Omental fat pad (tissue), 4 donors: Measurements from ENCODE around the genes RPL3L, NHERF2 and MLST8.

DNA sequence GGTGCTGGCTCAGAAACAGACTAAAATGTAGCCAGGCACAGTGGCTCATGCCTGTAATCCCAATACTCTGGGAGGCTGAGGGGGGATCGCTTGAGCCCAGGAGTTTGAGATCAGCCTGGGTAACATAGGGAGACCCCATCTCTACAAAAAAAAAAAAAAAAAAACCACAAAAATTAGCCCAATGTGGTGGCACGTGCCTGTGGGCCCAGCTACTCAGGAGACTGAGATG, 13.4 kb downstream of the MAPK8IP3 start:
- PRO-cap, result no peak
- RAMPAGE, long total RNA, 4 experiments, result no peak in any of the 4 experiments

GRCh38 chr16:1770000-1771049, 1.0 kb downstream of the NME3 start:
- PRO-cap, result no peak
- RAMPAGE, long total RNA, 4 experiments, result no peak in any of the 4 experiments

DNA sequence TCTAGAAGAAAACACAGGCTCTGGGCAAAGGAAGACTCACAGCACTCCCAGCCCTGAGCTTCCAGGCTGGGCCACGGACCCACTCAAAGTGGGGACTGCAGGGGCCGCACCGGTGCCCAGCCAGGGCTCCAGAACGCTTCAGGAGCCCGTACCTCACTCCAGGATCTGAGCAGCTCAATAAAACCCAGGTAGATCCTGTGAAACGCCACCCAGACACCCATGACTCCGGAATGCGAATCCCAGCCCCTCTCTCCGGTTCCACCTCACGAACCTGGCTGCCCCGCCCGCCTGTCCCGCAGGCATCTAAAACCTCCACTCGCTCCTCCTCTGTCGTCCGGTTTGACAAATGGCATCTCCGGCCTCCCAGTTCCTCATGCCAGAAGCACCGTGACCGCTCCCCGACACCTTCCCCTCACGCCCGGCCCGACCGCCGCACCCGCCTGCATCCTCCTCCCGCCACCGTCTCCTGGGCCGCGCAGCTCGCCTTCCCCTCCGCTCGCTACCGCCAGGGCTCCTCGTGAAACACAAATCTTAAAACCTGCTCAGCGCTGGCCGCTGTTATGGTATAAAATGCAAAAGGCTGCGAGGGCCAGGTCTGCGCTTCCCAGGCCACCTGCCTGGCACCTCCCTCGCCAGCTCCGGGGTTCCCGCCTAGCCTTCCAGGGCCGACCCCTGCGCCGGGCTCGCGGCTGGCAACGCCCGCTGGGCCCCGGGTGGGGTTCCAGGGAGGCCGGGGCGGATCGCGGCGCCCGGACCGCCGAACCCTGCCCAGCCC, 689 bp downstream of the SPSB3 start:
- PRO-cap, result no peak
- RAMPAGE, long total RNA, 4 experiments, result no peak in any of the 4 experiments

DNA sequence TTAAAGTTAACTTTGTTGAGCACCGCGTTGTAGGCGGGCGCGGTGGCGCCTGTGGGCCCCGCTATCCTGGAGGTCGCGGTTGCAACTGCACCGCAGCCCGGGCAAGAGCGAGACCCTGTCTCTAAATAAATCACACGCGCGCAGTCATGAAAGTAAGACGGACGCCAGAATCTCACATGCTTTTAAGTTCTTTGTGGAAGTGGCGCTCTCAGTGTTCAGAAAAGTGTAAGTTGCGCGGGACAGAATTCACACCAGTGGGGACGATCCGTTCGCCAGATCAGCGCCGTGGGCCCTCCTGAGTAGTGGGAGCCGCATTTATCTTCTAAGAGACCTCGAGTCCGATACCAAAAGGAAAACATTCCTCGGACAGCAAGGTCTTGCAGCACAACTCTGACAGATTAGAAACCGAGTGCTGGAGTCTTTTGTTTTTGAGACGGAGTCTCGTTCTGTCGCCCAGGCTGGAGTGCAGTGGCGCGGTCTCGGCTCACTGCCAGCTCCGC, 572 bp downstream of the NUBP2 start:
- PRO-cap, result no peak
- RAMPAGE, long total RNA, 4 experiments, result no peak in any of the 4 experiments

- PRO-cap, result no peak
- RAMPAGE, long total RNA, 4 experiments, result no peak in any of the 4 experiments
Measured at GRCh38 chr16:1822634-1823125, 3.9 kb downstream of the HAGH start.

DNA sequence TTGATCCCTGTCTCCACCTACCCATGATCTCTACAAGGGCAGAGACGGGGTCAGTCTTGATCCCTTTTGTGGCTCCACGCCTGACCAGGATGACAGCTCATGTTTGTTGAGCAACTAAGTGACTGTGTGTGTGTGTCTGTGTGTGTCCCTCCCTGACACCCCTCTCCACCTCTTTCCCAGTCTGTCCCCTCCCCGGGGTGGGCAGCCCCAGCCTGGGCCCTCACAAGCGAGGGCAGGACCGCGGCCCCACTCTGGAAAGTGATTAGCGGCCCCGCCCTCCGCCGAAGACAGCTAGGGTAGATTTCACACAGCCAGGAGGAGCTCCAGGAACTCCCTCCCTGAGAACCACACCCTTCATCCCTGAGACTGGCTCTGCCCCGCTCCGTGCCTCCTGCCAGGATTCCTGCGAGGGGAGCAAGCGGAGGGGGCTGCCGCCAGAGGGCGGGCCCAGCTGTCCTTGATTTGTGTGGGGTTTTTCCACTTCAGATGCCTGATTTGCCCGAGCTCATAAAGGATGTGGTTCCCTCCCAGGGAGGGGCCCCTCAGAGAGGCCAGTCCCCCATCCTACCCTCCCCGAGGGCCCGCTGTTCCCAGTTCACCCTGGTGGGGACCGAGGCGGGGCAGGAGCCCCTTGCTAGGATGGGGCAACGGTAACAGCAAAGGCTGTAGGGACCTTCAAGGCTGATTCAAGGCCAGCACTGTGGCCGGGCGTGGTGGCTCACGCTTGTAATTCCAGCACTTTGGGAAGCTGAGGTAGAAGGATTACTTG, 5.4 kb upstream of the HS3ST6 start:
- PRO-cap, result no peak
- RAMPAGE, long total RNA, 4 experiments, result no peak in any of the 4 experiments

DNA sequence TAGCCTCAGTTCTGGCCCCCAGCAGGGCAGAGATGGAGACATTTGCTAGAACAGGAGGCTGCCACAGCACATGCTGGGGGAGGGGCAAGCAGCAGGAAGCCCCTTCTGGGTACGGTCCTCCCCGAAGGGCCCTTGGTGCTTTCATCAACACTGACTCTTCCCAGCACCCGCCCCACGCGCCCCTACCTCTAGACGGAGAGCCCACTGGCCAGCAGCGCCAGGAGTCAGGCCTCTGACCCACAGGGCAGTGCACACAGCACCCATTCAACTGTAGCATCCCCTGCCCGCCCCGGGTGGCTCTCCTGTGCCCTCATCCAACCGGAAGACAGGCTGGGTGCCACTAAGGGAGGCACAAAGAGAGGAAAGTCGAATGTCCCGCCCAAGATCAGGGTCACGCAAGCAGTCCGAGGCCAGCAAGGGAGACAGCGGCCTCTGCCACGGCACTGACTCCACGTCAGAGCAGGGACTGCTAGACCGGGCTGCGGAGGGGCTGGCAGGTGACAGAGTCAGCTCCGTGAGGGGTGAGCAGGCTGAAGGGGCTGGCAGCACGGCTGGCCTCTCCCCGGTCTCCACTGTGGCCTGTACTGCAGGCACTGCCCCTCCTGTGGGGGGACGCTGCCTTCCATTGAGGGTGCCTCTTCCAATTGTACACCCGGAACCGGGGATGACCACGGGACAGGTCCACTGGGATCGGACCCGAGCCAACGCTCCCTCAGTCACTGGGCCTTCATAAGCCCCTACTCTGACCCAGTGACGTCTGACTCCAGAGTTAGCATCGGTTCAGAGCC, 9.8 kb downstream of the MSRB1 start:
- PRO-cap, result no peak
- RAMPAGE, long total RNA, 4 experiments, result no peak in any of the 4 experiments

GRCh38 chr16:1954492-1954869, at the start of gene RPL3L:
RPL3L (minus strand) TSS chr16:1954689.
- PRO-cap, result no peak
- RAMPAGE, long total RNA, 4 experiments, result no peak in any of the 4 experiments

- PRO-cap, result no peak
- RAMPAGE, long total RNA, 4 experiments, result no peak in any of the 4 experiments
Measured at GRCh38 chr16:1963577-1963771, 1.2 kb downstream of the RPS2 start.

DNA sequence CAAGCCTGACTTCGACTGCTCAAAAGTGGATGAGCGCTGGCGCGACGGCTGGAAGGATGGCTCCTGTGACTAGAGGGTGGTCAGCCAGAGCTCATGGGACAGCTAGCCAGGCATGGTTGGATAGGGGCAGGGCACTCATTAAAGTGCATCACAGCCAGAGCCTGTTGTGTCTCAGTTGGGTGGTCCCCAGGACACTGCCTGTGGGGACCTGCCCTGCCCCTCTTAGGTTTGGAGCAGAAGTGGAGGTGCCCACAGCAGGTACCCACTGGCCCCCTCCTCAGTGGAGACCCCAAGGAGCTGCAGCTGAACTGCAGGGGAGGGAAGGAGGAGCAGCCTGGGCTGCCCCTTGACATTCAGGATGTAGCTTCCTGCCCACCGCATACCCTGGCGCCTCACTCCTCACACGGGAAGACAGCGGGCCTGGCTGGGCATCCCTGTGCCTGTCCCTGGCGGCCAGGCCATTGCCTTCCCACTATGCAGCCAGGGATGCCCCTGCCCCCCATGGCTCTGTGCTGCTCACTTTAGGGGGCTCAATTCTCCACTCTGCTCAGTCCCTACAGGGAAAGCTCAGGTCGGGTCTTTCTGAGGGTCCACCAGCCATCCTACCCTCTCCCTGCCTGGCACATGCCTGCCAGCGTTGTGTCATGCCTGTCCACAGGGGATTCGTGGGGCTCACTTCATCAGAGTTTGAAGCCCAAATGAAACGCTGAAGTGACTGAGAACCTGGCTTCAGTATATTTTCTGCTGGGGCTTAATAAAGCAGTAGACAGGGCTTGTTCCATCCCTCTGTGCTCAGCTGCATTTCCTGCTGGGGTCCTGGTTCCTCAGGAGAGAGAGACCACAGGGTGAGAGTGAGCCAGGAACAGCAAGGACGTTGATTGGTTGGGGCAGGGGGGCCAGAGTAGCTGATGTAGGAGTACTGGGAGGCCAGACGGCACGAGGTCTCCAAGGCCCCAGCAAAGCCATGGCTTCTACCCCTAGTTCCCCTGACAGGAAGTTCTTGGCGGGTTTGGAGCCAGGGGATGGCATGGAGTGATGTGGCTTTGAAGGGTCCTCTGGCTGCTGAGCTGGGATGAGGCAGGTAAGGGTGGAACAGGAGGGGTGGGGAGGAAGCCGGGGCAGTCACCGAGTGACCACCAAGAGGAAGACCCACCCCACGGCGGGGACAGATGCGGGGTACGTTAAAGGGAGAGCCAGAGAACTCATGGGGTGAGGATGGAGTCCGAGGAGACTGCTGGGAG, 2.4 kb downstream of the GFER start:
- PRO-cap, result no peak
- RAMPAGE, long total RNA, 4 experiments, result no peak in any of the 4 experiments

GRCh38 chr16:2026438-2027569, at the start of gene NHERF2:
NHERF2 (plus strand) TSS chr16:2026902.
- PRO-cap, result no peak
- RAMPAGE, long total RNA, 4 experiments, result no peak in any of the 4 experiments

GRCh38 chr16:2048522-2048872, 712 bp downstream of the TSC2 start:
- PRO-cap, result no peak
- RAMPAGE, long total RNA, 4 experiments, result no peak in any of the 4 experiments

DNA sequence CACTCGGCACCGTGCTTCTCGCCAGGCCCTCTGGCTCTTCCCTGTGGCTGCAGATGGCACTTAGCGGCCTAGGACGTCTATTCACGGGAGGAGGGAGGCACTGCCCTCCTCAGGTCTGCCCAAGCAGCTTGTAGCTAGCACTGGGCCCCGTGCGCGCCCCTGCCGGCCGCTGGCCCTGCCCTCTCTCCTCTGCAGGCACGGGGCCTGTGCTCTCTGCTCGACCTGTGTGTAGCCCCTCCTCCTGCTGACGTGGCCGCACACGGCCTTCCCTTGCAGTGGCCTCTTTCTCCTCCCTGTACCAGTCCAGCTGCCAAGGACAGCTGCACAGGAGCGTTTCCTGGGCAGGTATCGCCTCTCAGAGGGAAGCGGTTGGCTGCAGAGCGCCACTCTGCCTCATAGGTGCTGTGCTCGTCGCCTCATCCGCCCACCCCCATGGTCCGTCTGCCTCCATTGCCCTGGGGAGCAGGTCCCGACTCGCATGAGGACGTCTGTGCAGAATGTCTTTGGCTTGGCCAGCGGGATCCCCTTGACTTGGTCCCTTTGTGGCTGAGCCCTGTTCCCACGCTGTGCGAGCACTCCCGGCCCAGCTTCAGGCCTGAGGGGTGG, 34.5 kb downstream of the TSC2 start:
- PRO-cap, result no peak
- RAMPAGE, long total RNA, 4 experiments, result no peak in any of the 4 experiments

DNA sequence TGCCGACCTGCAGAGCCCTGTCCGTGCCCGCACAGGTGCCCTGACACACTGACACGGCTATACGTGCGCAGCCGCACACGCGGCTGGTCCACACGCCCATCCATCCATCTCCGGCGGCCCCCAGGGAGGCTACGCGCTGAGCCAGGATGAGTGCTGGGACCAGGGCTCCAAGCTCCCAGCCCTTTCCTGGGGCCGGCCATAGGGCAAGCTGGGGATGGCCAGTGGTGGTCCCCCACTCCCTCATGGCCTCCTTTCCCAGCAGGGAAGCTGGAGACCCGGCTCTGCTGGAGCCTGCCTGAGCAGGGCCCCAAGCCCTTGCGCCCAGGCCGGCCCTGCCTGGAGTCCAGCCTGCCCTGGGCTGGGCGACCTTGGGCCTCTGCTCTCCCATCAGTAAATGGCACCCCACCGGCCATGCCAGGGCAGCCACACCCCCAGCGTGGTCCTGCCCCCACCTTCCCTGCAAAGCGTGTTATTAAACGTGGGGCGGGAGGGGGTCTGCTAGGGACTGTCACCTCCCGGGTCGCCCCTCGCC, 938 bp downstream of the CASKIN1 start:
- PRO-cap, result no peak
- RAMPAGE, long total RNA, 4 experiments, result no peak in any of the 4 experiments

DNA sequence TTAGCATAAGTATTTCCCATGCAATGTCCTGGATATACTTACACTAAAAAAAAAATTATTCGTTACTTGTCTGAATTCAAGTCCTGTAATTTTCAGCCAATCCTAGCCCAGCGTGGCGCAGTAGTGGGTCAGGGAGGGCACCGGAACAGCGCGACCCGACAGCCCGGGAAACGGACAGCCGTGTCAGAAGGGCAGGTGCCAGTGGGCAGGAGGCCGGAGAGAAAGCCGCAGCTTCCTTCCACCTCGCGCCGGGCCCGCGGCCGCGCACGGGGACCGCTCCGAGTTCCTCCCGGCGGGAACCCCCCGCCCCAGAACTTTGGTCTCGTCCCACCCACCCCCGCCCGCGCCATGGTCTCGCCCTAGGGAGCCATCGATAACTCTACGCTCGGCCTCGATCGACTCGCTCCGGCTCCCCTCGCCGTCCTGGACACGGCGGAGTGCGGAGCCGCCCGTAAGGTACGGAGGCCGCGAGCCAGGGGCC, at the start of gene MLST8:
Gene MLST8 (plus strand): TSS at position 398 of the 481 bp plus-strand sequence.
- PRO-cap, result bidirectional peak, plus-strand start at position 421 of the sequence, minus-strand start at position 264 of the sequence
- RAMPAGE, long total RNA, 4 experiments, result start-site peak on the plus strand in 4 of 4 experiments, centred at positions 416 to 422 of the sequence, 38 to 608 reads per replicate

GRCh38 chr16:2231024-2231636, 5.1 kb upstream of the DNASE1L2 start:
- PRO-cap, result no peak
- RAMPAGE, long total RNA, 4 experiments, result no peak in any of the 4 experiments

DNA sequence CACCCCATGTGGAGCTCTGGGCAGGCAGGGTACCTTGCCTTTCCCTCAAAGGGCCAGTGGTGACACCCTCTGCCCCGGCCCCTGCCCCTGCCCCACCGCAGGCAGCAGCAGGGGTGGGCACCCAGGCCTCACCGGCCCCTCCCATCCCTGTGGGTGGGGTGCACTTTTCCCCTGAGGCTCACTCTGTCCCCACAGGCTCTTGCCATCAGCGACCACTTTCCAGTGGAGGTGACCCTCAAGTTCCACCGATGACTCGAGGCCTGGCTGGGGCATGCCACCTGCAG, 1.9 kb downstream of the DNASE1L2 start:
- PRO-cap, result no peak
- RAMPAGE, long total RNA, 4 experiments, result no peak in any of the 4 experiments

GRCh38 chr16:2238451-2239026, 2.3 kb downstream of the DNASE1L2 start:
- PRO-cap, result no peak
- RAMPAGE, long total RNA, 4 experiments, result no peak in any of the 4 experiments

DNA sequence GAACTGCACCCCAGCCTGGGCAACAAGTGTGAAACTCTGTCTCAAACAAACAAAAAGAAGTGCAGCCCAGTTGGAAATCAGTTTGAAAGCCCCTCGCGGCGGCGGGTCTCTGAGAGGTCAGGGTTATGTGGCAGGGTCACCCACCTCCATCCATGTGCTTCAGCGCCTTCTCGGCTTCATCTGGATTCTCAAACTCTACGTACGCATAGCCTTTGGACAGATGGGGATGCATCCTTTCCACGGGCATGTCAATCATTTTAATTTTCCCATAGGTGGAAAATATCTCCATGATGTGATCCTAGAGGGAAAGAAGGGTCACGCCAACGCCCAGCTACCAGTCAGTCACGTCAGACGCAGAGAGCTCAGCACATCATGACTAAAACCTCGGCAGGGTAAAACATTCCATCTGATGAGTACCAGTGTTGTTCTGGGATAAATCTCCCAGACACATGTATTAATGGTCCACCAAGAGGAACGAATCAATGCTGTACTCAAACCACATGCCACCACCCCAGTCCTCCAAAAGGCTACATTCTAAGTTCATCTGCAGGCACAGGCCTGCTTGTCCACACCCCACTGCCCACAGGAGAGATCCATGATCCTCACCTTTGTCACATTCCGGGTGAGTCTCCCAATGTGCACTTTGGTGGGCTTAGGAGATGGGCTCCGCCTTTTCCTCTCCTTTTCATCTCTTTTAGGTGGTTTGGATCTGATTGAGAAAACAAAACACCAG, 5.6 kb downstream of the RNPS1 start:
- PRO-cap, result no peak
- RAMPAGE, long total RNA, 4 experiments, result no peak in any of the 4 experiments

DNA sequence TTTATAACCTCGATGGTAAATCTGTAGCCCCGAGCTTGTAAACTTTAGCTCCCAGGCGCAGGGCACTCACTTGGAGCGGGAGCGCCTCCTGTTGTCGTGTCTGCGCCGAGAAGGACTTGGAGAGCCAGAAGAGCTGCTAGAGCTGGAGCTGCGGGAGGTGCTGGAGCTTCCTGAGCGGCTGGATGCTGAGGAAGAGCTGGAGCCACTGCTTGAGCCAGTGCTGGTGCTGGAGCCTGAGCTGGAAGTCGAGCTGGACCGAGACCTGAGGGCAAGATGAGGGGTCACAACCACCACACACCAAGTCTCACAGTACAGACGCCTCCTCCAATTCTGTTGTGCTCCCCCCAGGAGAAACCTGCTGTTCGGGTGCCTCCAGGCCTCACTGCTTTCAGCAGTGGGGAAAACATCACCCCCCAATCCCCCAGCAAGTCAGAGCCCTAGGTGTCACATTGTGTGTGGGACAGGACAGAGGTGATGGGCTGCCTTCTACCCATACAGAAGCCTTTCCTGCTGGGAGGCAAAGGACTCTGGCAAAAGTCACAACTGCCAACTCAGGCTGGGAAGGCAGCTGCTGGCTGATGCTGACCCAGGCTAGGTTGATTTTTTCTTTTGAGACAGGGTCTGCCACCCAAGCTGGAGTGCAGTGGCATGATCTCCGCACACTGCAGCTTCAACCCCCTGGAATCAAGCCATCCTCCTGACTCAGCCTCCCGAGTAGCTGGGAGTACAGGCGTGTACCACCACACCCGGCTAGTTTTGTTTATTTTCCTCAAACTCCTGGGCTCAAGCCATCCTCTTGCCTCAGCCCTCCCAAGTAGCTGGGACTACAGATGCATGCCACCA, 4.7 kb downstream of the RNPS1 start:
- PRO-cap, result no peak
- RAMPAGE, long total RNA, 4 experiments, result no peak in any of the 4 experiments